Urinary bladder (tissue), 3 donors: ENCODE data around the gene NIT1.

GRCh38 chr1:161117856-161118823 is at the start of gene NIT1:
TSS of gene NIT1 (plus strand) at chr1:161118105.
- PRO-cap = bidirectional peak, plus-strand start at chr1:161118105, minus-strand start at chr1:161118037
- RAMPAGE, long total RNA = start-site peak on the minus strand at chr1:161118032-161118057, 1,248 and 605 reads in 2 replicates; start-site peak on the plus strand at chr1:161118086-161118123, 73 and 65 reads in 2 replicates

- PRO-cap = no peak
- RAMPAGE, long total RNA = no peak
Observed at GRCh38 chr1:161123894-161124819, 6.3 kb downstream of the NIT1 start.

GRCh38 chr1:161133190-161133400 is 628 bp upstream of the DEDD start:
- PRO-cap = unidirectional peak, minus-strand start at chr1:161133235
- RAMPAGE, long total RNA = no peak

DNA sequence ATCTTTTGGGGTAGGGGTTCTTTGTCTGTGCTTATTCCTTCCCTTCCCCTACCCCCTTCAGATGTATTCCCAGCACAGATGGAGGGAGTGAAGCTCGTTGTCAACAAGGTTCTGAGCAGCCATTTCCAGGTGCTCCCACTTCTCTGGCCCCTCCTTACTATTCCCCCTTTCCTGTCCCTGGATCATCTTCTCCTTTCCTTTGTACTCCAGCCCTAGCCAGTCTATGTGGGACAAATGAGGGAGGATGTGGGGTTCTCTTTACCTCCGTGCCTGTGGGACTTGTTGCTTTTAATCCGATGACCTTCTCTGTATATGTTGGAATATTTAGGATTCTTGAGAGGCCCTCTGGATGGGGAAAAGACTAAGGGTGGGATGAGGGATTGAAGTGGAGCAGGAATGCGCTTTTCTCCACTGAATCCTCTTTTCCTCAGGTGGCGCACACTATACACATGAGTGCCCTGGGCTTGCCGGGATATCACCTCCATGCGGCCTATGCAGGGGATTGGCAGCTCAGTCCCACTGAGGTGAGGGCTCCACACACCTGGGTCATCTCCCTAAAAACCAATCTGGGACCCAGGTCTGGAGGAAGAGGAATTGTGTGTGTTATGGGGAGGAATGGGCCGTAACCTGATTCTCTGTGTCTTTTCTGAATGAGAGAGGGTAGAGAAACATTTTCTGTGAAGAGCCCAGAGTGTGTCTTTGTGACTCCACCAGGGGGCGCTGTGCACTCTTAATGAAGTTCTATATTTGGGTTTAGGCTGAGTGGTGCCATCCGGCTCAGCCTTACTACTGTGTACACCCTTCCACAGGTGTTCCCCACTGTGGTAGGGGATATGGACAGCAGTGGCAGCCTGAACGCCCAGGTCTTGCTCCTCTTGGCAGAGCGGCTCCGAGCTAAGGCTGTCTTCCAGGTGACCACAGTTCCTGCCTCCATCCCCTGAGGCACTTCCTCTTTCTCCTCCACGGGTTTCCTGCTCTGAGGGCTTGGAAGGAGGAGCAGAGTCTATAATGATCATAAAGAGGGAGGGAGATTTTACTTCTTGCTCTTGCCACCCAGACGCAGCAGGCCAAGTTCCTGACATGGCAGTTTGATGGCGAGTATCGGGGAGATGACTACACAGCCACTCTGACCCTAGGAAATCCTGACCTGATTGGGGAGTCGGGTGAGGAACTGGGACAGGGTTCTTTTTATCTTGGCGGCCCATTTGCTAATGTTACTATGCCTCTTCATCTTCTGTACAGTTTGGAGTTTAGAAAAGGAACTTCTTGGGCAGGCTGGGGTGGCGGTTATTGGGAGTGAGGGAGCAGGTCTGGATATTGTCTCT is 1.4 kb downstream of the TOMM40L start:
- PRO-cap = no peak
- RAMPAGE, long total RNA = no peak

DNA sequence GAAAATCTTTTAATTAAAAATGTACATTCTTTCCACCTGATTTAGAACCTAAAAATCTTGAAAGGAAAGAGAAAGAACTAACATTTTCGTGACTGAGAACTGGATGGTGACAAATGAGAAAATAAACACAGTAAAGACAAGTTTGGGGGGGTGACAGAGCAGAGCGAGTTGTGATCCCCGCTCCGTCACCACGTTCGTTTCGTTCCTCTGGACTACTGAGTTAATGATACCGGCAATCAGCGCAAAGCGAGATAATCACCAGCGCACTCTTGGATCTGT is 31.2 kb upstream of the CFAP126 start:
- PRO-cap = no peak
- RAMPAGE, long total RNA = no peak

- PRO-cap = no peak
- RAMPAGE, long total RNA = no peak
Observed at GRCh38 chr1:161718666-161719369, 2.5 kb upstream of the FCRLB start.

- PRO-cap = no peak
- RAMPAGE, long total RNA = no peak
Observed at GRCh38 chr1:161872139-161872813, 106.2 kb downstream of the ATF6 start.

DNA sequence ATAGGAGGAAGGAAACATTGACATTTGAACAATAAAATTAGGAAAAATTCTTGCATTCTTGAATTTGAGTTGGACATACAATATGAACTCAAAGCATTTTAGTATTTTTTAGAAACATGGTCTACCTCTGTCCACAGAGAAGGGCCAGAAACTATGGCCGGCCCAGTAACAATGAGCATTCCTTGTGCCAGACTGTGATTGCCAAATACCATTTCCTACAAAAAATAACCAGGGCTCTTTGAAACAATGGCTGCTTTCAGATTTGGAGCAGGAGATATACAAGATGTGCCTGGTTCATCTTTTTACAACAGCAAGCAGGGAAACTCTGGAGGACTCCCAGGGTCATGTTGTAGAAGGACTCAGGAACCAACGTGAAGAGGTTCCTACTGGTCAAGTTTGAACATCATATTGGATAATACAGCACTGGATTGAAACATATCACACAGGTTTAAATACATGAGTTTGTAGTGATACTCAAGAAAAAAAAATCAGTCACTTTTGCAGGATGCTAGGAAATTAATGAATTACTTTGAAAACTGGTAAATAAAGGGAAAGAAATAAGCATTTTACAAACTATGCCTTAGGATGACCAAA is 38.5 kb downstream of the NOS1AP start:
- PRO-cap = no peak
- RAMPAGE, long total RNA = no peak

DNA sequence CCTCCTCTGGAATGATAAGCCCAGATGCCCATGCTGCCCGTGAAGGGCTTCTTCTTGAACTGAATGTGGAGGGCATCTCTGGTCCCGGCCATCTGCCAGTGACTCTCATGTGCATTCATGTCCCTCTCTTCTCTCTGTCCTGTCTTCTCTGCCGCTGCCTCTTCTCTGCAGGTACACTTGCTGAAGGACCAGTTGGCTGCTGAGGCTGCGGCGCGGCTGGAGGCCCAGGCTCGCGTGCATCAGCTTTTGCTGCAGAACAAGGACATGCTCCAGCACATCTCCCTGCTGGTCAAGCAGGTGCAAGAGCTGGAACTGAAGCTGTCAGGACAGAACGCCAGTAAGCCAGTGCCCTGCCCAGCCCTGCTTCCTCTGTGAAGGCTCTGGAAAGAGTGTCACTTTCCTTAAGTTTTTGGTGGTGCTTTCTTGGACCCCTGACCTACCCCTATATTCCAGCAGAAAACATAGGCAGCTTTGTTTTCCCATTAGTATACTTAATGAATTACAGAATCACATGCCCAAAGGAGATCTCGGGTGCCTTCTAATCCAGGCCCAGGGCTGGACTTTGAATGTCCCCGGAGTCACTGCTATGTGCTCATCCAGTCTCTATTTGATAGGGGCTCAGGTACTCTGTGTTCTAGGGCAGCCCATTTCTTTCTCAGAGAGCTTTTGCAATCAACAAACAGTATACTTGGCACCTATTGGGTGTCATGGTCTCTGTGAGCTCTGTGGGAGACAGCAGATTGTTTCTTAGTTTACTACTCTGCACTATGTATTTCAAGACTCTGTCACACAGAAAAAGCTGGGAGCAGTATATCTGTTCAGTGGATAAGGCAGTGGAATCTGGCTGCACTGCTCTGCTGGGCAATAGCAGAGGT is 11.2 kb downstream of the SPATA46 start:
- PRO-cap = no peak
- RAMPAGE, long total RNA = no peak

DNA sequence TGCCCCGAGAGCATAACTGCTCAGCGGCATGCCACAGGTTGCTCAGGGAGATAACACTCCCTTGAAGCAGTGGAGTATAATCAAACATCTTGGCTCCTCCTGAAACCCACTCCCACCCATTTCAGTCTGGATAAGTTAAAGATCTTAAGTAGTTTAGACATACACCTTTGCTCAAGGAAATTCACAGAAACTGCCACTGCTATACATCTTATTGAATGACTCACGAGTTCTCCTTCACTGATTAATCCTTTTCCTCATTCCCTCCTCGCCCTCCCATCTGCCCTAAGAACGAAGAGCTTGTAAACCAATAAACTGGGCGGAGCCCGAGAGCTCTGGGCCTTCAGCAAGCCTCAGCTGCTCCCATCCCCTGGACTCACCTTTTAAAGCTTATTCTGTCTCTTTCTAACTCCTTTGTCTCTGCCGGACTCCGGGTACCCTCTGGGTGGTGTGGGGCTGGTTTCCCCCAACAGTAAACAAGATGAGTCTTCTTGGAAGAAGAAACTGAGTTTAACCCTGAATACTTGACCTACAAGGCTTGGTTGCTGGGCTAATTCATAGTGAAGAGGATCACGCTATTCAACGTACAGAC is 7.6 kb upstream of the SH2D1B start:
- PRO-cap = no peak
- RAMPAGE, long total RNA = no peak

DNA sequence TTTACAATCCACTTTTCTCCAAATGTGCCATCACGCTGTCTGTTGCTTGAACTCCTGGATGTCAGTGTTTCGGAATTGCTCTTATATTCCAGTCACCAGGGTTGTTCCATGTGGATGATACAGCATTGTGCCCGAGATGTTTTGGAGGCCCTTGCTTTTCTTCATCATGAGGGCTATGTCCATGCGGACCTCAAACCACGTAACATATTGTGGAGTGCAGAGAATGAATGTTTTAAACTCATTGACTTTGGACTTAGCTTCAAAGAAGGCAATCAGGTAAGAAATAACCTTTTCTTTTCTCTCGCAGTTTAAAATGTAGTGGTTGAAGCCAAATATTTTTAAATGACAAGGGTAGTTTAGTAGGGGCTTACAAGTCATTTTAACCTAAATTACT is 2.4 kb downstream of the UHMK1 start:
- PRO-cap = no peak
- RAMPAGE, long total RNA = no peak

DNA sequence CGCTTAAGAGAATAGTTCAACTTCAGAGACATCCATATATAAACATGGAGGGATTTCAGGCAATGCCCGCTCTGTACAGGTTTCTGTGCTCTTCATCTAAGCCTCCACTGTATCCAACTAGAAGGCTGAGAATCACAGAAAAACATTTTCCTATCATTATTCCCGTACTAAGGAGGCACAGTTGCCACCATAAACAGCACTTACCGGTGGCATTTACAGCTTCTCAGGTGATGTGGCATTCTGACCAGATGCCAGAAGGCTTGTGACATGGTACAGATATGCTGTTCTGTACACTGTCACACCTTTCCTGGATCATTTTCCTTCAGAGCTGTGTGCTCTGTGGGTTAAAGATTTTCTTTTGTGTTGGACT is 4.1 kb upstream of the UAP1 start:
- PRO-cap = no peak
- RAMPAGE, long total RNA = no peak

GRCh38 chr1:162741819-162742166 is 48.7 kb upstream of the HSD17B7 start:
- PRO-cap = no peak
- RAMPAGE, long total RNA = no peak

DNA sequence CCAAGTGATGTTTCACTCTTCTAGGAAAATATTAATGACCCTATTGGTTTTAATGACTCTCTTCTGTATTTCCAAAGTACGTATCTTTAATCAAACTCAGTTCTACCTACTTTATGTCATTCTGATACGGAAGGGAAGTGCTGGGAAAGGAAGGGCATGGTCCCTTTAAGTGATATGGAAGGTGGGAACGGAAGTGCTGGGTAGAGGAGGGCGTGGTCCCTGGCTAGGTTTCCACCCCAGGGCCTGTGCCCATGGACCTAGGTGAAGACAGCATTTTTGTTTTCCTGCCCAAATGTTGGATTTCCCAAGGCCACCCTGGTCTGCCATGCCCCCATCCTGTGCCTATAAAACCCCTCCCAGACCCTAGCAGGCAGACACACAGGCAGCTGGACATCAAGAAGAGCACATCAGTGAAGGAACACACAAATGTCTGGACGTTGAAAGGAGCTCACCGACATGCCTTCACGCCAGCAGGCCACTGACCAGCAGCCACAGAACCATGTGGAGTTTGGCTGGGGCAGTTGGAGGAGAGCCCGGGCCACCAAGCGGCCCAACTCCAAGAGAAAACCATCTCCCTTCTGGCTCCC is 24.1 kb downstream of the RGS4 start:
- PRO-cap = no peak
- RAMPAGE, long total RNA = no peak

- PRO-cap = no peak
- RAMPAGE, long total RNA = no peak
Observed at GRCh38 chr1:164356639-164356894, 202.4 kb upstream of the PBX1 start.

GRCh38 chr1:164459009-164459456 is 100.0 kb upstream of the PBX1 start:
- PRO-cap = no peak
- RAMPAGE, long total RNA = no peak

DNA sequence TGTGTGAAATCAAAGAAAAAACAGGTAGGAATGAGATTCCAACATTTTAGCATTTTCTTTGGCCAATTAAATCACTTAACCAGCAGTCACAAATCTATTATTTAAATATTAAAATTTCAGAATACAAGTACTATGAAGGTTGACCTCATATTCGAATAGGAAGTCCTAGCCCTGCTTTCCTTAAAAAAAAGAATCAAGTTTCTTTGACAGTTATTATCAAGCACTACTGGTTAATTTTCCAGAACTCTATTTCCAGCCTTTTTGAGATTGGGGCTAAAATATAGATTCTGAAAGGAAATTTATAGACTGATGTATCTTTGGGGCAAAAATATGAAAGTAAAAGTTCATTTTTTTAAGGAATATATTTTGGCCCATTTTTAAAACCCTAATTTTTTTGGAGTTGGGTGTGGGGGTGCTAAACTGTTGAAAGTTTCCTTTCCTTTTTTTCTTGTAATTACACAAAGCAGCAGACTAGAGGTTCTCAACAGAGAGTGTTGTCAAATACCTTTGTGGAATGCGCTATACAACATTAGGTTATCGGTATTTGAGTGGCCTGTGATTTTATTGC is 4.4 kb downstream of the PBX1 start:
- PRO-cap = no peak
- RAMPAGE, long total RNA = no peak

- PRO-cap = no peak
- RAMPAGE, long total RNA = no peak
Observed at GRCh38 chr1:164573903-164574524, 15.0 kb downstream of the PBX1 start.

DNA sequence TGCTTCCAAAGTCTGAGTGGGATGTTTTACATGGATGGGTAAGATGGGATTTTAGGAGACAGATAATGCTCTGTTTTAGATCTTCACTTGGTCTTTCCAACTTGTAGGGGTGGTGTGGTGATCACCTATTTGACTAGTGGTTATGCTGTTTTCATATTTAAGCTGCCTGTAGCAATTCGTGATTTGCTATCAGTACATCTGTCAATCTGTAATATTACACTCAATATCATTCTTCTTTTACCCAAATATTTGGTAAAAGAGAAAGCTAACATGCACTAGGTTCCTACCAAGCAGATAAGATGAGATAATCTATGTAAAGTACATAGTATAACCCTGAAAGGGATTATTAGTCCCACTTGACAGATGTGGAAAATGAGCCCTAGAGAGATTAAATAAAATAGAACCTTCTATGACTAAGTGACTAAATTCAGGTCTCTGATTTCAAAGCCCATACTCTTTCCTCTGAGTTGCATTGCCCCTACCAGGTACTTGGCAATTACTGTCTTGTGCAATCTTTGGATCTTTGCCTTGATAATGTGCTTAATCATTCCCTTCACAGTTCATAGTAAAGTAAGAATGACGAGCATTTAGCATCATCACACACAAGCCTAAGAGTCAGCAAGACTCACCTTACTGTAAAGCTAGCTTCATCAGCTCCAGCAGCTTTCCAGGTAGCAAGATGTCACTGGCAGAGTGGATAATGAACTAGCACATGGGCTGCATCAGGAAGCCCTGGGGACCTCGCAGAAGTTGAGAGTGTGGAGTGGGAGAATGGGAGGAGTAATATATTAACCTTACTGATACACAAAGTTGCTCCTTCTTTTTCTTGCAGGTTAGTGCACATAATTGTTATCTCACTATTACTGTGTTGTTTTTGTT is 71.5 kb downstream of the PBX1 start:
- PRO-cap = no peak
- RAMPAGE, long total RNA = no peak

DNA sequence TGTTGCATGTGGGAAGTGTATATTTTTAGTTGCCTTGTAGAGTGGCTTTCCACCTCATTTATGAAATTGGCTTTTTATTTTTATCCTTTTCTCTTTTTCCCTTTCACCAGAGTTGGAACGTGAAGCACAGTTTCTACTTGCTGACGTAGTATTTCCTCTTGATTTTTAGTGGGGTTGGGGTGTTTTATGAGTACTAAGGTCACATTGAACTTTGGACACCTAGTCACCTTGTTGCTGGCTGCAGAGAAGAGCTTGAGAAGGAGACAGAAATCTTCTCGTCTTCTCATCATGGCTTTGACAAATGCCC is 77.4 kb downstream of the PBX1 start:
- PRO-cap = no peak
- RAMPAGE, long total RNA = no peak